Kidney (tissue), 2 donors: ENCODE measurements around a stretch of chr6.

DNA sequence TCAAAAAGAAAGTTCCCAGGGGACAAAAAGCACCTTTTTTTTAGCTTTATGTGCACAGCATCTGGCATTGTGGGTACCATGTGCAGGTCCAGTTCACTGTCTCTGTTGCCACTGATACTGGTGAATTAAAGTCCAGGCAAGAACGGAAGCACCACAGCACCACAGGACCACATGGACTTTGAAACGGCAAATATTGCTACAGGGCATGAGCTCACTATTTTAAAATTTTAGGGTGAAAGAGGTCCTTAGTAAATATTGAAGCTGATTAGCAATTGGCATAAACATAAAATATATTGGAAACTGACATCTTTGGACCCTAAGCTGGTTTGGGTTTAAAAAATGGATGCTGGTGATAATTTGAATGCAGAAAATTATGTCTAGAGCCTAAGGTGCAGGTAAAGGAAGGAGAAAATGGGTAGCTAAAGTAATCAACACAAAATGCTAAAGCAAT lies 709.0 kb downstream of the EPM2A start:
- PRO-cap = no peak
- RRBS = no CpG with 5 or more reads among the region's 2 CpGs

- PRO-cap = no peak
- RRBS = no CpG with 5 or more reads among the region's 45 CpGs
These were observed 109.3 kb upstream of the RAB32 start for GRCh38 chr6:146434276-146434826.

DNA sequence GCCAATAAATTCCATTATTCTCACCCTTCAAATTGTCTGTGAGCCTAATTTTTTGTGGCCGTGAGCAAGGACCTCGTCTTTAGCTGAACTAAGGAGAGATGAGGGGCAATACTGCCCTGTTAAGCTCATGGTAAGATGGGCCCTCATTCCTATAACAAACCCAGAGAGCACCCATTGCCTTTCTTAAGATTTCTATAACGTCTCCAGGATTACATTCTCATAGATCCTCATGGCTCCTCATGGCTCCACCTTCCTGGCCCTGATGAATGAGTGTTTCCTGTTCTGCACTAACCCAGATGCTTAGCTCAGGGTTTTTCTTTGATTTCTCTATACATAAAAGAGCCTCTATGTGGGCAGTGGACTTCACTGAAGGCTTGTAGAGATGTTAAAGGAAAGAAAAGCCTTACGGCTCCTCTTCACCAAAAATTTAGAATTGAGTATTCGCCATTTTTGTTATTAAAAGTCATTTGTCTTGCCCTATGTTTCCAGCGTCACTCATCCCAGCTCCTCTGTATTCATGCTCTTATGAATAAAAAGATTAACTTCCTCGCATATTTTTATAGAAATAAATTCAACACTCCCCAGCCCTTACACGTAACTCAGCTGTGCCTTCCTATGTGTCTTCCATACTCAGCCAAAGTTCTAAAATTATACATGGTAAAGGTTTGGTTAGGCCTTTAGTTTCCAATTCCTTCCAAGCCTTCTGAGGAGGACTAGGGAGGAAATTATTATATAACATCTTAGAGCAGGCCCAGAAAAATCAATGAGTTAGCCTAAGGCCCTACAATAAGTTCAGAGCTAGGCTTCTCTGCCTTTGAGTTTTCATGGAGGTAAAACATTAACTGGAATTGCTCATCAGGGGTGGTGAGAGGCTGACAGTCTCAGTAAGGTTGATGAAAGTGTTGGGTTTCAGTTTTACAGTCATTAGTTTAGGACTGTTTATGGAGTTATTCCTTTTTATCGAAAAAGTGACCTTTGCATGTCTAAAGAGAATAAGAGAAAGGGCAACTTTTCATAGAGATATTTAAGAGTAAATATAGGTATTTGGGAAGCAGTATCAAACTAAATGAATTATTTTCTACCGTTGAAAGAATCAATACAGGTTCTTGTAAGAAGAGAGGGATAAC lies 285.7 kb downstream of the ADGB start:
- PRO-cap = no peak
- RRBS = no CpG with 5 or more reads among the region's 10 CpGs

- PRO-cap = no peak
- RRBS = no CpG with 5 or more reads among the region's 5 CpGs
These were observed 127.0 kb upstream of the STXBP5 start for GRCh38 chr6:147077197-147077696.

DNA sequence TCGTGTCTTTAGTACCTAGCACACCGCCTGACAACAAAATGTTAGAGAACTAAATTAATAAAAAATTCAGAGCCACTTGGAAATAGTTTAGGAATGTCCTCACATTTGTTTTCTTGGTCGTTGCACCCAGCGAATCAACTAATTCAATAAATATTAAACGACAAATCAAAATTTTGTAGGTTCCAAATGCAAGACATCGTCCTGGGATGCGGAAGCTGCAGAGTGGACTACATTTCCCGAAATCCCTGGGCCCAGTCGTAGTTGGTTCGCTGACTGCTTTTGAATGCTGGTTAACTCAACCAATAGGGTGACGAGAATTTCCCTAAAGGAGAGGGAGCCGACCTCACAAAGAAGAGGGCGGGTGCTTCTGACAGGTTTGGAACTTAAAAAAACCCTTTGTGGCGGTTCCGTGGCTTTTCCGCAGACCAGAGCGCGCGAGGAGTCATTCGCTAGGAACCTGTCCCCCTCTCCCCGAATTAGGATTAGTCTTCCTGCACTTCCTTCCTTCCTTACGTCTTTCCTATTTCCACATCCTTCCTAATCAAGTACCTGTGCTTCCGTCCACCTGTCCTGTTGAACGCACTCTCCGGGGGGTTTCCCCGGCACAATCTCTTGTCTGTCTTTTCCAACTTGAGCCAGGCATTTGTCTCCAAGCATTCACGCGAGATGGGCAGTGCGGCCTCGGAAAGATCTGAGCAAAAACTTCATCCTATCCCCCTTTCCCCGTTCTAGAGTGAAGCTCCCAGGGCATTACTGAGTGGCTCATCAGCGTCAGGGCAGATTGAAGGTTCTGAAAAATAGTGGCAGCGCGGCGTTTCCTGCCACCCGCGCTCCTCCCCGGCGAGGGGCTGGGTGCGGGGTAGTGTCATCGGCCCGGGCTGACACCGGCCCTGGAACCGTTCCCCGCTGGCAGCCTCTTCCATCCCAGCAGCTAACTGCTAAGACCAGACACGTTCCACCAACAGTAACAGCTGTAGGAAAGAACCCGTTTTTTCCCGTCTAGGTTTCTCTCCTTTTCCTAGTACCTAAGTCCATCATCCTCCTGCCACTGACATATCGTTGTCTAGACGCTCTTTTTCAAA lies 1.6 kb upstream of the STXBP5 start:
- PRO-cap = bidirectional peak, plus-strand start at position 412 of the sequence, minus-strand start at position 203 of the sequence
- RRBS = 0% methylated on average over 6 of the region's 50 CpGs

DNA sequence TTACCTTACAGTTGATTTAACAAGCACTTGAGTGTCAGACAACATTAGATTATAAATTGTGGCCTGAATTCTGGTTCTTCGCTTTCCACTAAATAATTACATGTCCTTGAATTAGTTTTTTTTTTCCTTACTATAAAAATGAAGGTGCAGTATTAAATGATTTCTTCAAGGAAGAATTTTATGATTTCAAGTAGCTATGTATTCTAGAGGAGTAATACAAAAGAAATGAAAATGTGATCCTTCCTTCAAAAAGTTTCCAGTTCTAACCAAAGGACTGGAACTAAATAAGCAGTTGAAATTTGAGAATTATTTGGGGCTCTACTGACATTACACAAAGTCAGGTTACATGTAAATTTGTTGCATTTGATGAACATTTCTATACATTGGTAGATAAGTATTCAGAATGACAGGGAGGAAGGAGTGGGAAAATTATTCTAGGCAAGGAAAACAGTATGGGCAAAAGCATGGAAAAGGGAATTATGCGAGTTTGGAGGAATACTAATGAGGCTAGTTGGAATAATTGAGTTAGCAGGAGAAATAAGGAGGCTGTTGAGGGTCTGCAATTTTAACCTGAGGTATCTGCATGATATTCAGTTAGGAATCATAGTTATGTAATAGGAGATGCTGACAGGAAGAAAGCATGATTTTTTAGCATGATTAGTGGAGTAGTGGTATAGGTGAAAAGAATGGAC lies 5.3 kb downstream of the STXBP5 start:
- PRO-cap = no peak
- RRBS = no CpG with 5 or more reads among the region's 2 CpGs

- PRO-cap = no peak
- RRBS = no CpG with 5 or more reads among the region's 2 CpGs
These were observed 55.0 kb downstream of the STXBP5 start for GRCh38 chr6:147259261-147259643.

- PRO-cap = no peak
- RRBS = no CpG with 5 or more reads among the region's 5 CpGs
These were observed 56.3 kb downstream of the STXBP5 start for GRCh38 chr6:147260172-147261282.

DNA sequence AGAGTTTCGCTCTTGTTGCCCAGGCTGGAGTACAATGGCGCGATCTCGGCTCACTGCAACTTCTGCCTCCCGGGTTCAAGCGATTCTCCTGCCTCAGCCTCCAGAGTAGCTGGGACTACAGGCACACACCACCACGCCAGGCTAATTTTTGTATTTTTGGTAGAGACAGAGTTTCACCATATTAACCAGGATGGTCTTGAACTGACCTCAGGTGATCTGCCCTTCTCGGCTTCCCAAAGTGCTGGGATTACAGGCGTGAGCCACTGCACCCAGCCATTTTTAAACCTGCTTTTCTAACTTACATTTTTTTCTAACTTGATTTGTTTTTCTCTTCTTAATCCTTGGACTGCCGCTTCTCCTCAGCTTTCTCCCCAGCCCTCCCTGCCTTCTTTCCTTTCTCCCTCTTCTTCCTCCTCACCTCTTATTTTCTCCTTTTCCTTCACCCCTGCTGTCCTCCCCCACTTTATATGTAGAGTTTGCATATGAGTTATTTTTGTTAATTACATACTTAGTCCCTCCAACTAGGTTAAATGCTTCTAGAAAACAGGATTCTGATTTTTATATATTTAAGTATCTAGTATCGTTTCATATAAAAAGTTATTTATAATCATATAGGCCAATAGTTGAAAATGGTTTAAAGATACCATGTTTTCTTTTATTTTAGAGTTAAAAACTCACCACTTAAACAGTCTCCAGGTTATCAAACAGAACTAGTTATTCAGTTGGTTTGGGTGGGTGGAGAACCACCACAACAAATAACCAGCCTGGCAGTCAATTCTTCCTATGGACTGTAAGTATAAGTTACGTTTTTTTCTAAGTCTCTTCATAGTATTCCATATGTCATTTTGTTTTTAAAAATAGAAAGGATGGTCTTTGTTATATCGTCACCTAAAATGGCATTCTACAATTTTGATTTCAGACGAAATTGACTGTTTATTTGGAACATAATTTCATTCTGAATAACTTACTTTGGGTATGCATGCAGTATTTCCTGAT lies 120.4 kb downstream of the STXBP5 start:
- PRO-cap = no peak
- RRBS = no CpG with 5 or more reads among the region's 14 CpGs

DNA sequence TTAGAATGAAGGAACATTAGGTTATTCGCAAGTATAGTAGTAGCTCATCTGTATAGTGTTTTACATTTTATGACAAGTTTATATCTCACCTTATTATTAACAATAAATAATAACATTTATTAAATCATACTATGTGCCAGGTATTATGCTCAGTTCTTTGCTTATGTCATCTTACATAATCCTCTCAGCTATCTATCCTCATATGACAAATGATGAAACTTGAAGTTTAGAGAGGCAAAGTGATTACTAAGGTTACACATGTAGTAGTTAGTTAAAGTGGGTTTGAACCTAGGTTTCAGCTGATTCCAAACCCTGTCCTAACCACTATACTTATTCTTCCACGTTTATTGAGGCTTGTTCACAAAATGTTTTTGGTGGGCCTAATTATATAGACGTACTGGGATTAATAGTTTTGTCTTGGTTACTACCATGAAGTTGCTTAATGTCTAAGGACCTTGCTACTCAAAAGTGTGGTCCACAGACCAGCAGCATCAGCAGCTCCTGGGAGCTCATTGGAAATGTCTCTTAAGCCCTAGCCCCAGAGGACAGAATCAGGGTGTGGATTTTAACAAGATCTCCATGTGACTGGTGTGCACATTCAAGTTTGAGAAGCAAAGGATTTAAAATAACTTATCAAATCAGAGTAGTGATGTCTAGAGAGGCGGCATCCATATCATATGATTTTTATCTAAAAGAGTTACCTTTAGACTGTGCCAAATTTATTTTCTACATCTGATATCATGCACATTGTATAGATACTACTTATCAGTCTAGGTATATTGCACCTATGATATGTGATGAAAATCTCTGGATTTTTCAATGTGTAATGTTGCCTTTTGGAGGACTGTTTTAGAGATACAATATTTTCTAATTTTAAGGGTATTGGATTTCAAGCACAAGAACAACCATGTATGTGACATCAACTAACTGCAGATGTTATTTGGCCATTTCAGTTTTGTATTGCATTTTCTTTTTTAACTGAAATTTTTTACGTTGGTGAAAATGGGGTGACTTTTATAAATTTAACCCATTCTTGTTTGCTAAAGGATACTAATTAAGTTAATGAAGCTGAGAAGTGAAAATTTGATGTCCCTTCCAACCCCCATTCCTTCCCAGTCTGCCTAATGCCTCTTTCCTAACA lies 146.8 kb downstream of the STXBP5 start:
- PRO-cap = no peak
- RRBS = no CpG with 5 or more reads among the region's 5 CpGs

DNA sequence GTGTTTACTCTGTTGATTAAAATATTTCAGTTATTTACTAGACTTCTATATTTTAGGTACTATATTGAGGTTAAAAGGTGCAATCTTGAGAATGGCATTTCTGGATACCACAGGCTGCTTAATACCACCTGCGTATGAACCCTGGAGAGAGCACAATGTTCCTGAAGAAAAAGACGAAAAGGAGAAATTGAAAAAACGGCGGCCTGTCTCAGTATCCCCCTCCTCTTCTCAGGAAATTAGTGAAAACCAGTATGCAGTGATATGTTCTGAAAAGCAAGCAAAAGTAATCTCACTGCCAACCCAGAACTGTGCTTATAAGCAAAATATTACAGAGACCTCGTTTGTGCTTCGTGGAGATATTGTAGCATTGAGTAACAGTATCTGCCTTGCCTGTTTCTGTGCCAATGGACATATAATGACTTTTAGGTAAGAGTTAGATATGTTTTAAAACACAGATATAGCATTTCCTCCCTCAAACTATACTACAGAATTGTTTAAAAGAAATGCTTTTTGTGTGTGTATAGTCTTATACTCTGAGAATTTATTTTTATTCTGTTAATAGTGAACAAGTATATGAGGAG lies 145.1 kb upstream of the SAMD5 start:
- PRO-cap = no peak
- RRBS = no CpG with 5 or more reads among the region's 6 CpGs

GRCh38 chr6:147508979-147509686 lies 643 bp downstream of the SAMD5 start:
- PRO-cap = no peak
- RRBS = 4% methylated on average over 12 of the region's 69 CpGs

DNA sequence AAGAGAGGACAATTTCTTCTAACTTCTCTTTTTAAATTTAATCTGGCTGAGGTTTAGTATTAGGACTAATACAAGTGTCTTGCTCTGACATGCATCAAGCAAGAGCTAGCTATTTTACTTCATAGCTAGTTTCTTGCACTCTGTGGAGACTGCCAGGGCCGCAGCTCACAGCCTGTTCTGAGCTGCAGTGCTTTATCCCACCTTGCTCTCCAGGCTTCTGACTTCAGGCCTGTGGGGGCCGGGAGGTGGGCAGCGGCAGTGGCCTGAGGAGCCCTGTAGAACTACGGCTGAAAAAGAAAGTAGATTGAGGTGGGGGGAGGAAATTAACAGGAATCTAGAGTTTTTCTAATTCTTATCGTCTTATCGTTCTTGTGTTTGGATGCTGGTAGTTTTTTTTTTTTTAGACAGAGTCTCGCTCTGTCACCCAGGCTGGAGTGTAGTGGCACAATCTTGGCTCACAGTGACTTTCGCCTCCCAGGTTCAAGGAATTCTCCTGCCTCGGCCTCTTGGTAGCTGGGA lies 56.6 kb downstream of the SAMD5 start:
- PRO-cap = no peak
- RRBS = no CpG with 5 or more reads among the region's 9 CpGs

GRCh38 chr6:147676639-147677337 lies 168.3 kb downstream of the SAMD5 start:
- PRO-cap = no peak
- RRBS = no CpG with 5 or more reads among the region's 6 CpGs

DNA sequence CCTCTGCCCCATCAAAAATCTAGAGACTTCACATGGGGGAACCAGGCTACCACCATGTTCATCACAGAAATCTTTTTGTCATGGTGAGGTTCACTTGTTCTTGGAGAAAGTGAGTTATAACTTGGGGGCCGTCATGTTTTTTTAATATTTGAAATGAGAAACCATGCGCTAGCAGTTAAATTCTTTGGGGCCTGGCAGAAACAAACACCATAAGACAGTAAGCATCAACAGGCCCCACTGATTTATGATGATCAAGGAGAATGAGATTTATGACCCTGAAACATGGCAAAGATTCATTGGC lies 410.7 kb downstream of the SAMD5 start:
- PRO-cap = no peak
- RRBS = no CpG with 5 or more reads among the region's 2 CpGs

DNA sequence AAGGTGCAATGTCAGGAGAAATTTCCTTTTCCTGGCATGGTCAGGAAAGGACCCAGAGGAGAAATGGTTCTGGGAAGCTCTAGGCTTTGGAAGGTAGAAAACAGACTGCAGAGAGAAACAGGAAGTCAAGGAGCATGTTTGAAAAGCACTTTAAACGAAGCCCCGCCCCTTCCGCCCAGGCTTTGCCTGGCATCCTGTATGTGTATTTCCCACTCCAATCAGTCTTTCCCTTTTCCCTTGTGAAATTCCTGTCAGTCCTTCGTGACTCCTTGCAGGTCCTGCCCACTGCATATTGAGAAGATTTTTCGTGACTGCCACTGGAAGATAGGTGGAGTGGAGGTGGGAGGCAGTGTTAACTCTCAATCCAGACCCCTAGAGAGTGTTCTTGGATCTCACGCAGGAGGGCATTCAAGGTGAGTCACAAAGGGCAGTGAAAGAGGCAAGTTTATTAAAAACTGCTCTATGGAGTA lies 320.9 kb upstream of the SASH1 start:
- PRO-cap = no peak
- RRBS = no CpG with 5 or more reads among the region's 6 CpGs

DNA sequence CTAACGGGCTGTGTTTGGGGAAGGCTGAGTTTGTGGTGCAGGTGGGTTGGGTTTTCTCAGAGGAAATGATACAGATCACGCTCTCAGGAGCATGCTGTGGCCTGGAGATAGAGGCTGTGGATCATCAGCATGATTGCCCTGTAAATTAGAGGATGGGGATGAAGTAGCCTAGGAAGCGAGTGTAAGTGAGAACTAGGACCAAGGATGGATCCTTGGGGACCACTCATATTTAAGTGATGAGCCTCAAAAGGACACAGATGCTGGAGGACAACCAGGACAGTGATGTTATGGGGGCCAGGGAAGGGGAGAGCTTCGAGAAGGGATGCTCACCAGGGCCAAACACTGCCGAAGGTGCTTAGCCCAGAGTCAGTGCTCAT lies 51.5 kb downstream of the UST start:
- PRO-cap = no peak
- RRBS = no CpG with 5 or more reads among the region's 5 CpGs

DNA sequence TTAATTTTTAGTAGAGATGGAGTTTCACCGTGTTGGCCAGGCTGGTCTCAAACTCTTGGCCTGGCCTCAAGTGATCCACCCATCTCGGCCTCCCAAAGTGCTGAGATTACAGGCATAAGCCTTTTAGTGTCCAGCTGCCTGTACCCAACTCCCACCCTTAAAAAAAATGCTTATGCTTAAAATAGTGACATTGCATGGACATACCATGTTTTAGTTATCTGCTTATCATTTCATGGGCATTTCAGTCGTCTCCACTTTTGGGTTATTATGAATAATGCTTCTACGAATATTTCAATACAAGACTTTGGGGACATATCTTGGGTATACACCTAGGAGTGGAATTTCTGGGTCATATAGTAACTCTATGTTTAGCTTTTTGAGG lies 176.1 kb downstream of the UST start:
- PRO-cap = no peak
- RRBS = no CpG with 5 or more reads among the region's 4 CpGs

- PRO-cap = no peak
- RRBS = no CpG with 5 or more reads among the region's 2 CpGs
These were observed 182.2 kb downstream of the UST start for GRCh38 chr6:148928823-148929573.

GRCh38 chr6:148985036-148986039 lies 238.5 kb downstream of the UST start:
- PRO-cap = no peak
- RRBS = no CpG with 5 or more reads among the region's 7 CpGs